ENCODE data around the genes IKZF5 and CPXM2.

GRCh38 chr10:121500358-121500983 lies 97.8 kb downstream of the FGFR2 start:
- PRO-cap: no peak
- RAMPAGE, long total RNA: no peak

- PRO-cap: no peak
- RAMPAGE, long total RNA: no peak
Measured at GRCh38 chr10:121503602-121504192, 94.5 kb downstream of the FGFR2 start.

GRCh38 chr10:121565436-121566181 lies 32.6 kb downstream of the FGFR2 start:
- PRO-cap: no peak
- RAMPAGE, long total RNA: no peak

GRCh38 chr10:122044676-122045511 lies 55.9 kb downstream of the TACC2 start:
- PRO-cap: no peak
- RAMPAGE, long total RNA: no peak

DNA sequence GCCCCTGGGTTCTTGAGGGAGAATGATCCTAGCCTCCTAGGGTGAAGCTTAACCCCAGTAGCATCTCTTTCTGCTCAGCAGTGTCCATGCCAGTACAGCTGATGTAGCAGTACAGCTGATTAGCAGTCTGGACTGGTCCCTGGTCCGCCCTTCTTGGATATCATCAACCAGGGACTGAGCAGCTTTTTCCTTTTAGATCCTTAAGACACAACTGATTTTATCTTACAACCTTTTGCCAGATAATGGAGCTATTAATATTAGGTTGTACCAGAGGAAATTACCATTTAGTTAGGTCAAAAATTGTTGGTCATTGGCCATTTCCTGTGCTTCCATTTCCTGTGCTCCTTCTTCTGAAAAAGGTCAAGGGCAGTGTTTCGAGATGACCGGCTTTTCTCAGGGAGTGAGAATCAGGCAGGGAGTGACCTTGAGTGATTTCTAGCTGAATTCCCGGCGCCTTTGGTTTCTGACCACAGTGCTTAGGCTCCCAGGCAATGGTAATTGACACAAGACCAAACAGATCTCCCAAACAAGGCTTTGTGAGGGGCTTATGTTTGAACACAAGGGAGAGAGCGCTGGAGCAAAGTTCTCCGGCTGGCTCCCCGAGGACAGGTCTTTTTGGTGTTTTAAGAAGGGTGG lies 65.5 kb downstream of the TACC2 start:
- PRO-cap: no peak
- RAMPAGE, long total RNA: no peak

DNA sequence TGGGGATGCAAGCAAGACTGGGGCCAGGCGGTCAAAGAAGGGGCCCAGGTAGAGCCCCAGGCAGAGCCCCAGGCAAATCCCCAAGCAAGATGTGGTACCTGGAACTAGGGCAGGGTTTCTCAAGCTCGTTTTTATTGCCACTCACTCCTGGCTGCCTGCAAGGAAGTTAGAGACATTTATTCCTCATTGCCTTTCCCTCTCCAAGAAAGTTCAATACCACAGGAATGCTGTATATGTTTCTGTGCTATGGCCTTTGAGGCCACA lies 71.2 kb downstream of the TACC2 start:
- PRO-cap: no peak
- RAMPAGE, long total RNA: no peak

GRCh38 chr10:122227660-122228183 lies 43.4 kb upstream of the BTBD16 start:
- PRO-cap: no peak
- RAMPAGE, long total RNA: no peak

DNA sequence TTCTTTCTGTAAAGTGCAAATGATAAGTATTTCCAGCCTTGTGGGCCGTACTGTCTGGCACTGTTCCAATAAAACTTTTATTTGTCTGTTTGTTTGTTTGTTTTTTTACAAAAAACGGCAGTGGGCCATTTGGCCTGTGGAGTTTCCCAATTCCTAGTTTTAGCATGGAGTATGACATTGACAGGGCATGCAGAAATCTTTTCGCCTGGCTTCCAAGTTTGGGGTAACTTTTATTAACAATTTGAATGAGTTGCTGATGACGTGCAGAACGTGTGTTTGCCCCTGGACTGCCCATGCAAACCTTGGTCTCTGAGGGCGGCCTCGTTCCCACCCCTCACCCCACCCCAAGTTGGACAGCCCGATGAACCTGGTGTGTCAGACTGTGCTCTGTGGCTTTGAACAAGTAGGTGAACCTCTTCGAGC lies 40.1 kb upstream of the BTBD16 start:
- PRO-cap: no peak
- RAMPAGE, long total RNA: no peak

- PRO-cap: no peak
- RAMPAGE, long total RNA: no peak
Measured at GRCh38 chr10:122338846-122339508, 35.5 kb upstream of the PLEKHA1 start.

DNA sequence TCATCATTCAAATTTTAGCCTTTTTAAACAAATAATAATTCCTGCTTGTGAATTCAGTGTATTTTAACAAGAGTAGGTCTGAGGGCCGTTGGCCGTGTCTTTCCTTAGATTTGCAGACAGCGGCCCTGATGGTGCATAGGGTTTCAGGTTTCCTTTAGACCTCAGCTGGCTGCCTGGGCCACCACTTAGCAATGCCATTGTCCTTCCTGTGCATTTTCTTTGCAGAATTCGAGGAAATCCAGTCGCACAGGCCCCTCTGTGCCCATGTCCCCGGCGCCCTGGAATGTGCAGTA lies 14.1 kb downstream of the HTRA1 start:
- PRO-cap: no peak
- RAMPAGE, long total RNA: no peak

GRCh38 chr10:122514745-122515366 lies 45.7 kb upstream of the DMBT1 start:
- PRO-cap: no peak
- RAMPAGE, long total RNA: no peak

DNA sequence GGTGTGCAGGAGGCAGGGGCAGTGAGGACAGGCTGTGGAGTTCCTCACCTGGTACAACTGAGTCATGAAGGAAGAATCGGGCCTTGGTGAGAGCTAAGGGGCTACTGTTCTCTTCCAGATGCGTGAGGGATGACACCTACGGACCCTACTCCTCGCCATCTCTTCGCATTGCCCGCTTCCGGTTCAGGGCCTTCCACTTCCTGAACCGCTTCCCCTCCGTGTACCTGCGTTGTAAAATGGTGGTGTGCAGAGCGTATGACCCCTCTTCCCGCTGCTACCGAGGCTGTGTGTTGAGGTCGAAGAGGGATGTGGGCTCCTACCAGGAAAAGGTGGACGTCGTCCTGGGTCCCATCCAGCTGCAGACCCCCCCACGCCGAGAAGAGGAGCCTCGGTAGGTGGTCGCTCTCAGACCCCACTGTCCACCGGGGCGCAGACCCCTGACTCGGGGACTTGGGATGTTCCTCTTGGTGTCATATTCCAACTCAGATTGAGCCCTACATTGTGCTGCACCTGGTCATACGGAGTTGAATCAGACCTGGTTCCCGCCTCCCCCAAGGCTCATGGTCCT lies 29.6 kb upstream of the SPADH start:
- PRO-cap: no peak
- RAMPAGE, long total RNA: no peak

DNA sequence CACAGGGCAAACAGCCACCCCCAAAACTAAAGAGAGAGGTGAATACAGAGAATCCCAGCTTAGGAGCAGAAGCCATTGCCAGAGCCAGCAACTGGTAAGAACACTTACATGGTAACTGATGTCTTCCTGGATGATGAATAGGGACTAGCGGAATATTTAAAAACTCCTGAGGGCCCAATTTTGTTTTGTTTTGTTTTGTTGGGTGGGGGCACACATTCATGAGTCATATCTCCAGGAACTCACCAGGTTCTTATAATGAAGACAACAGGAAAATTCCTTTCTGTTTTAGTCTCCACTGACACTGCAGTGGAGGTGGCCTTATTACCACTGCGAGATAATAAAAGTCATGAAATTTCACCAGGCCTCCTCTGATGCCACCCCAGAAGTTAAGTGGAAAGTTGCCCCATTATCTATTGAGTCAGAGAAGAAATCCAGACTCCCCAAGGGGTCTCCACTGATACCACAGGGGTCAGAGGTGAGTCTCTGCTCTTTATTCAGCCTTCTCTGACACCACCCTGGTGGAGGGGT lies 6.6 kb upstream of the CUZD1 start:
- PRO-cap: no peak
- RAMPAGE, long total RNA: no peak

DNA sequence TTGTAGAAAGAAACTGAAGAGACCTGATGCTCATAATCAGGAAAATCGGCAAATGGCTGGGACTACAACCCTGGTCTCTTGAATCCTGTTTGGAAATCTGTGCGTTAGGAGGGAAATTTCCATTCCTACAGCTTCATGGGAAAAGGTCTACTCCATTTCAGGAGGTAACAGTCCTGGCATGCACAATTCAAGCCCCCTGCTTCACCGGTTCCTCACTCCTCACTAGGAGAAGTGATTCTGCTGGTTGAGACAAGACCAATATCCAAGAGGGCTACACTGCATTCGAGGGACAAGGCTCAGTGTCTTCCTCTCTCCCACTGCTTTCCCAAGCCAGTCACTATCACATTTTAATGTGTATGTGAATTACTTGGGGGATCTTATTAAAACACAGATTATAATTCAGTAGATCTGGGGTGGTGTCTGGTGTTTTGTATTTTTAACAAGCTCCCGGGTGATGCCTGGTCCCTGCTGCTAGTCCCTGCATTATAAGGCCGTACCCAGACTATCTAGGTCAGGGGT lies 11.4 kb downstream of the IKZF5 start:
- PRO-cap: no peak
- RAMPAGE, long total RNA: no peak

DNA sequence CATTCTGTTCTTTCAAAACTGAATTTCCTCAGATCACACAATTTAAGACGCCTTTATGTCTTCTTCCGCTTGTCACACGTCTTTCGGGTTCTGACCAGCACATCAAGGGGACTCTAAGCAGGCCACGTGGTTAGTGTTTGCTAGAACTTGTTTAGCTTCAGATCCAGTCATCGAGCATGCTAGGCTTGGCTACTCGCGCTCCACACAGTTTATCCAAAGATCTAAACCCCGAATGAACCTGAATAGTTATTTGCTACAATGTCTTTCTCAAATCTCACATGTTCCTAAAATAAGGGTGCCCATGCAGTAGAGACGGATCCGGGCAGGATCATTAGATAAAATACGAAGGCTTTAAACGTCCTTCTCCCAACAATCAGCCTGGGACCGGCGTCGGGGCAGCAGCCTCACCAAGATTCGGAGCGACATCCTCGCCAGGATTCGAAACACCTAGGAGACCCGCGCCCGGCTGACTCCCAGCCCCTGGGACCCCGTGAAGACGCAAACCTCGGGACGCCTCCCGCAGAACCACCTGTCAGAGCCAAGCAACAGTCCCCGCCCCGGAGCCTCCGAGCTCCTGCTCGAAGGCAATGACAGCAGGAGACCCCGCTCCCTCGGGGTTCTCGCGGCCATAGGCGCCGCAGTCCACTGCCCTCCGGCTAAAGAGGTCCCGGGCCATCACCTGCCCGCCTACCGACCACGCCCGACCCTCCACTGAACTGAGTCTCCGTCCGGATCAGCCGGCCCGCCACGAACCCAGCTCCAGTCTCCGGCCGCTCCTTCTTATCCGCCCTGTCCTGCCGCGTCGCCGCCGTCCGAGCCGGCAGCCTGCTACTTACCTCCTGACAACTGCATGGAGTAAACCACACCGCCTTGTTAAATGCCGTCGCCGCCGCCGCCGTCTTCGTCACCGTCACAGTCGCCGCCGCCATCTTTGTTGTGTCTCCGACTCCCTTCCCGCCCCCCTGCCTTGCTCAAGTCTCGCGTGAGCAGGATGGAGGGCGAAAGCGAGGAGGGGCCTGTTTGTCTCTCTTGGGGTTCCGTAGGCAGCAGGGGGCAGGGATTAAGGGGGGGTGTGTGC lies at the start of gene IKZF5:
Gene IKZF5, minus strand, starts transcription at position 938 of the 1,078 bp plus-strand sequence.
- PRO-cap: unidirectional peak, plus-strand start at position 170 of the sequence; unidirectional peak, plus-strand start at position 522 of the sequence; bidirectional peak, plus-strand start outside the sequence, minus-strand start at position 918 of the sequence
- RAMPAGE, long total RNA: no peak

DNA sequence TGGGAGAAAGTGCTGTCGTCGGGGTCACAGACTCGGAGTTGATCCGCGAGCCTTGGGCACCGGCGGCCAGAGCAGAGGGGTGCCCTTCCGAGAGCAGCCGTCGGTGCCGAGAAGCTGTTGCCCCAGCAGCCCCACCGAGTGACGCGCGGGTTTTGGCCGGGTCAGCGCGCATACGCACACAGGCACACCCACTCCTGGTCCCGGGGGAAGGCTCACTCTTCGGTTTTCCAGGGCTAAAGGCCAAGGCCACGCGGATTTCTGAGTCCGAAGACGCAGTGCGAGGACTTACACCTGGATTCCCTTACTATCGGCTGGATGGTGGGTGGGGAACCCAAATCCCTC lies 1.1 kb upstream of the HMX3 start:
- PRO-cap: no peak
- RAMPAGE, long total RNA: no peak

GRCh38 chr10:123860334-123860722 lies 31.3 kb downstream of the CPXM2 start:
- PRO-cap: no peak
- RAMPAGE, long total RNA: no peak

DNA sequence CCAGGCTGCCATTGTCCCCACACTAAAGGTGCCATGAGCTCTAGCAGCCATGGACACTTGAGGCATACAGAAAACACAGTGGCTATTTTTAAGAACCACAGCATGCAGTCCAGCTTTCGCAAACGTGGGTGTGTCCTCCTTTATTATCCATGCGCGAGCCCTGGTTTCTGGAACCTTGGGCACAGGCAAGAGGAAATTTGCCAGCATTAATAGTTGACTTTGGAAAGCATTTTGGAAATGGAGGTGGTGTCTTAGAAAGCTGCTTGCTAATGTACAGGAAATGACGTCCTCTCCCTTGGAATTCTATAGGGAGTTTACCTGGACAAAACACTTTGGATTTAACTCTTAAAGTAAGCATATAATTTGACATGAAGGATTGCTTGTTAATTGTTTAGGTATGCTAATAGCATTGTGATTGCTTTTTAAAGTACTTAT lies 5.8 kb downstream of the CPXM2 start:
- PRO-cap: no peak
- RAMPAGE, long total RNA: no peak

- PRO-cap: no peak
- RAMPAGE, long total RNA: no peak
Measured at GRCh38 chr10:123891408-123892136, at the start of gene CPXM2. CPXM2 (minus strand) TSS chr10:123891807.

DNA sequence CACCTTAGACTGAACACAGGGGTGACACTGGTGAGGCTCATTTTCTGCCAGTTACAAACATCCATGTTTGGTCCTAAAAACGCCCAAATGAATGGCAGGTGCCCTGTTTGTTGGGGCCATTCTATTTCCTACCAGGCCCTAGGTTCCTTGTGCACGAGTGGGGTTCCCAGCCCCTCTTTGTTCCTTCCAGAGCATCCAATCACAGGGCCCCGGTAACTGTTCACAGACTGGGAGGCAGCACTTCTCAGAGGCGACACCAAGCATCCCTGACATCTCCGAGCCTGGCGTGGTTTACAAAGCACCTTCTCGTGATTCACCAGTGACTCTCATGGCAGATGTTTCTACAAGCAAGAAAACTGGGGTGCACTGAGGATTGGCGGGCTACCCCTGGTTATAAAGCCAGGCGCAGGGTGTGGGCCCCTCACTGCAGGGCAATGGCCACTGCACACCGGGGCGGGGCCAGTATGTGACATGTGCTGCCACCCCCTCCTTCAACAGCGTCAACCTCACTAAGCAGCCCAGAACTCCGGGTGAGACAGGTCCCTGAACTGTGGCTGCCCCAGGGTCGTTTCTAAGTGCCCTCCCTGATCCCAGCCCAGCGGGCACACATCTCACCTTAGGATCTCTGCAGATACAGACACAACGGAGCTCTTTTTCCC lies 64.0 kb downstream of the CHST15 start:
- PRO-cap: no peak
- RAMPAGE, long total RNA: no peak